HepG2 (cell line): ENCODE data around the gene COA7.

GRCh38 chr1:47986715-47987264 is 10.4 kb downstream of the TRABD2B start:
- RRBS, 2 experiments = 80 to 93% methylated on average over 2 of the region's 22 CpGs
CAGE:
- cytosol, long polyA minus RNA = no peak
- cytosol, long polyA plus RNA = no peak
- long polyA plus RNA = no peak
- nucleus, long polyA minus RNA = no peak
- nucleus, long polyA plus RNA = no peak

DNA sequence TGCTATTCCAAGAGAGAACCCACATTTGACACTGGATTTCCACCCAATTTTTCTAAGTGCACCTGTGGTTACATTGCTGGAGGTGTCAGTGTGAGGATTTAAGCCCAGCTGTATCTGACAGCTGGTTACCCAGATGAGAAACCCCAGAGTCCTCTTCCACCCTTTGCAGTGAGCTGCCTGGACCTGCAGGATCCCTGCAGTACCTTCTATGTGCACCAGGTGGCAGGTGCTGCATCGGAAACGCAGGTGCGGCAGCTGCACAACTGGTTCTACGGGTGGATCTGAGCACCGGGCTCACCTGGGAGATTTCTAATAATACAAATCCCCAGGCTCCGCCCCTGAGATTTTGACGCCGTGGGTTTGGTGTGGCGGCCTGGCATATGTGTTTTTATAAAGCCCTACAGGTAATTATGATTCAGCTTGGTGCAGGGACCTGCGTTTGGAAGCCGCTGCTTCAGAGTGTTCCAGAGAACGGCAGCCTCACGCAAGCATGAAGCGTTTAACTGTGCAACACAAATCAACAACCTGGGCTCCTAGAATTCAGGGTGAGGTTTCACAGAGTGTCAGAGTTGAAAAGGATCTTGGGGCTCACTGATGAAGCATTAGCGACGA is 96.6 kb upstream of the TRABD2B start:
- RRBS, 2 experiments = no CpG with 5 or more reads among the region's 16 CpGs
CAGE:
- cytosol, long polyA minus RNA = no peak
- cytosol, long polyA plus RNA = no peak
- long polyA plus RNA = no peak
- nucleus, long polyA minus RNA = no peak
- nucleus, long polyA plus RNA = no peak

- RRBS, 2 experiments = no CpG with 5 or more reads among the region's 8 CpGs
CAGE:
- cytosol, long polyA minus RNA = no peak
- cytosol, long polyA plus RNA = no peak
- long polyA plus RNA = no peak
- nucleus, long polyA minus RNA = no peak
- nucleus, long polyA plus RNA = no peak
Measured at GRCh38 chr1:48239308-48240032, 17.0 kb downstream of the SLC5A9 start.

DNA sequence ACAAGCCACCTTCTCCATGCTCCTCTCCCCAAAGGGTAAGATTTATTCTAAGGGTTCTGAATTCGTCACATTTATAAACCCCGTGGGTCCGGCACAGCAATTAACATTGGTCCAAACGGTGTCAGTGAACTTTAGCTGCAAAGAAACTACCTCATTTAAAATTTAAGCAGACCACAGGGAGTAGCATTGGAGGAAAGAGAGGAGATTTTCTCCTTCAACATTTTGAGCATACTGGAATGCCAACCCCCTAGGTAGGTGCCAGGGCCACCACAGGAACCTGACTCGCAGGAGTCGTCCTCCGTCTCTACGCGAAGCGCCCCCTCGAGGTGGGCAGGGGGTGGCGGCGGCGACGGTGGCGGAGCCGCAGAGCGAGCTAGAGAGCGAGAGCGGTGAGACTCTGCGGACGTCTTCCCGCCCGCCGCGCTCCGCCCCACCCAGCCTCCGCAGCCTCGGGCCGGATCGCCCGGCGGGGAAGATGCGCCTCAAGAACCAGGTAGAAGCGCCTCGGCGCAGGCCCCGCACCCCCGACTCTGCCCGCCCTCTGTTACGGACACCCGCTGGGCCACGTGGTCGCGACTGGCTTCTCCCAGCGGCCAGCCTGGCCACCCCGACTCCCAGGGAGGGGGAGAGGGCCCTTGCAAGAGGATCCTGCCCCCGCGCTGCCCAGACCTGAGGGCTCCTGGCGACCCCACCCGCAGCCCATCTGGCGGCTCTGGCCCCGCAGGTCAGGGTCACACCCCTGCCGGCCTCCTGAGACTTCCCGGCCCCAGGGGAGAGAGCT is 24.1 kb upstream of the AGBL4 start:
- RRBS, 2 experiments = no CpG with 5 or more reads among the region's 55 CpGs
CAGE:
- cytosol, long polyA minus RNA = no peak
- cytosol, long polyA plus RNA = no peak
- long polyA plus RNA = no peak
- nucleus, long polyA minus RNA = no peak
- nucleus, long polyA plus RNA = no peak

GRCh38 chr1:50109342-50110121 is 812 bp downstream of the ELAVL4 start:
- RRBS, 2 experiments = no CpG with 5 or more reads among the region's 15 CpGs
CAGE:
- cytosol, long polyA minus RNA = no peak
- cytosol, long polyA plus RNA = no peak
- long polyA plus RNA = no peak
- nucleus, long polyA minus RNA = no peak
- nucleus, long polyA plus RNA = no peak

GRCh38 chr1:50333401-50333996 is 89.7 kb downstream of the DMRTA2 start:
- RRBS, 2 experiments = 2% methylated on average over 12 to 15 of the region's 44 CpGs
CAGE:
- cytosol, long polyA minus RNA = no peak
- cytosol, long polyA plus RNA = no peak
- long polyA plus RNA = no peak
- nucleus, long polyA minus RNA = no peak
- nucleus, long polyA plus RNA = no peak

DNA sequence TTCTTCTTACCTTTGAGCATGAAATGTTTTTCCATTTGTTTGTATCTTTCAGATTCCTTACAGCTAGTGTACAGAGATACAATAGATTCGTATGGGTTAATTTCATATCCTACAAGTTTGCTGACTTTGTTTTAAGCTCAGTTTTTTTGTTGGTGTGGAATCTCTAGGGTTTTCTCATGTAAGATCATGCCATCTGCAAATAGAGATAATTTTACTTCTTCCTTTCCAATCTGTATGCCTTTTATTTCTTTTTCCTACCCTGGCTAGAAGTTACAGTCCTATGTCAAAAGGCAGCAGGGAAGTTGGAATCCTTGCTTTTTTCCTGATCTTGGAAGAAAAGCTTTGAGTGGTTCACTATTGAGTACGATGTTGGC is 102.0 kb upstream of the DMRTA2 start:
- RRBS, 2 experiments = no CpG with 5 or more reads among the region's 2 CpGs
CAGE:
- cytosol, long polyA minus RNA = no peak
- cytosol, long polyA plus RNA = no peak
- long polyA plus RNA = no peak
- nucleus, long polyA minus RNA = no peak
- nucleus, long polyA plus RNA = no peak

DNA sequence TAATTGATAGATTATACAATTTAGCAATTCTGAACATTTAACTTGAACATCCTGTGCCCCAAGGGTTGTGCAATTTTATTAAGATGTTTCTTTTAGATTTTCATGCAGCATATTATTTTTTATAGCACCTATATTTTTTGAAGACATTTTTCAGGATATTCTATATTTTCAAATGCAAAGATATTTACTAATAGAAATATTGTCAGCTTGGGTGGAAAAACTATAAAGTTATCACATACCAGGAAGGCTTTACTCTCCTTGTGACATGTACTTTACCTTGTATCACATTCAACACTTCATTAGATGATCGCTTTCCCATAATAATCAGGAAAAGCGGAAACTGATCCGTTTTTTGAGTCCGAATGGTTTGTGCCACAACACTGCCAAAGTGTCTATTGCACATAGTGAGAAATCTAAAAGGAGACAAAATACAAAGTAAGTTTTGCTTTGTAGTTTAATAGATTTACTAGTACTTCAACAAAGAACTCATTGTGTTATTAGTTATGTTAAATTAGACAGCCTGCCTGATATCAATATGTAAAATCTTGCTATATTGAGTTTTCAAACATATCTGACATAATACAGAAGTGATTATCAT is 116.2 kb upstream of the DMRTA2 start:
- RRBS, 2 experiments = no CpG with 5 or more reads among the region's 4 CpGs
CAGE:
- cytosol, long polyA minus RNA = no peak
- cytosol, long polyA plus RNA = no peak
- long polyA plus RNA = no peak
- nucleus, long polyA minus RNA = no peak
- nucleus, long polyA plus RNA = no peak

DNA sequence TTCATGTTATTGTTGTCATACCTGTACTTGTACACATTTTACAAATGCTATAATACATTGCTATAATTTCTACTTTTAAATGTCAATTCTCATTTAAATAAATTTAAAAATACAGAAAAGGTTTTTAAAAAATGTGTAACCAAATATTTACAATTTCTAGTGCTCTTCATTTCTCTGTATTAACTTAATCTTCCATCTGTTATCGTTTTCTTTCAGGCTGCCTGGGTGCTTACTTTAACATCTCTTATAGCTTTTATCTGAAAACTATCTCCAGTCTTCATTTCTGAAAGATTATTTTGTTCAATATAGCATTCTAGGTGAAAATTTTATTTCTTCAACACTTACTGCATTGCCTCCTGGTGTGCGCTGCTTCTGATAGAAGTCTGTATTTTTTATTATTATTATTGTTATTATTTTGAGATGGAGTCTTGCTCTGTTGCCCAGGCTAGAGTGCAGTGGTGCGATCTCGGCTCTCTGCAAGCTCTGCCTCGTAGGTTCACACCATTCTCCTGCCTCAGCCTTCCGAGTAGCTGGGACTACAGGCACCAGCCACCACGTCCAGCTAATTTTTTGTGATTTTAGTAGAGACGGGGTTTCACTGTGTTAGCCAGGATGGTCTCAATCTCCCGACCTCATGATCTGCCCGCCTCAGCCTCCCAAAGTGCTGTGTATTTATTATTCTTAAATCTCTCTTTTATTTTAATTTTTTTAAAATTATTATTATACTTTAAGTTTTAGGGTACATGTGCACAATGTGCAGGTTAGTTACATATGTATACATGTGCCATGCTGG is 201.4 kb downstream of the FAF1 start:
- RRBS, 2 experiments = no CpG with 5 or more reads among the region's 10 CpGs
CAGE:
- cytosol, long polyA minus RNA = no peak
- cytosol, long polyA plus RNA = no peak
- long polyA plus RNA = no peak
- nucleus, long polyA minus RNA = no peak
- nucleus, long polyA plus RNA = no peak

DNA sequence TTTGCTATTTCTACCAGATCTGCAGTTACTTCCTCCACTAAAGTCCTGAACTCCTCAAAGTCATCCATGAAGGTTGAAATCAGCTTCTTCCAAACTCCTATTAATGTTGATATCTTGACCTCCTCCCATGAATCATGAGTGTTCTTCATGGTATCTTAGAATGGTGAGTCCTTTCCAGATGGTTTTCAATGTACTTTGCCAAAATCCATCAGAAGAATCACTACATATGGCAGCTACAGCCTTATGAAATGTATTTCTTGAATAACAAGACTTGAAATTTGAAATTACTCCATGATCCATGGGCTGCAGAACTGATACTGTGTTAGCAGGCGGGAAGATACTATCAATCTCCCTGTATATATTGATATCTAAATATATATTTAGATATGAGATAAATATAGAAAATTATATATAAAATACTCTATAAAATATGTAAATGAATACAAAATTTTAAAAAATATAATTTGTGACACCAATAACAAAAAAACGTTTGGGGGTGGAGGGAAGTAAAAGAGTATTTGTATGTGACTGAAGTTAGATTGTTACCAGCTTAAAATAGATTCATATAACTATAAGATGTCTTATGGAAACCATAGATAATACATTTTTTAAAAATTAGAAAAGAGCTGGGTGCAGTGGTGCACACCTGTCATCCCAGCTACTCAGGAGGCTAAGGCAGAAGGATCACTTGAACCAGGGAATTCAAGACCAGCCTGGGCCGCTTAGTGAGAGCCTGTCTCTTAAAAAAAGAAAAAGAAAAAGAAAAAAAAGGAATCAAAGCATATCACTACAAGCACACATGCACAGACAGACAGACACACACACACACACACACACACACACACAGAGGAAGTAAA is 180.7 kb downstream of the FAF1 start:
- RRBS, 2 experiments = no CpG with 5 or more reads among the region's 3 CpGs
CAGE:
- cytosol, long polyA minus RNA = no peak
- cytosol, long polyA plus RNA = no peak
- long polyA plus RNA = no peak
- nucleus, long polyA minus RNA = start-site peak on the minus strand centred at position 499 of the sequence, 295 bp wide, 18 reads
- nucleus, long polyA plus RNA = no peak

DNA sequence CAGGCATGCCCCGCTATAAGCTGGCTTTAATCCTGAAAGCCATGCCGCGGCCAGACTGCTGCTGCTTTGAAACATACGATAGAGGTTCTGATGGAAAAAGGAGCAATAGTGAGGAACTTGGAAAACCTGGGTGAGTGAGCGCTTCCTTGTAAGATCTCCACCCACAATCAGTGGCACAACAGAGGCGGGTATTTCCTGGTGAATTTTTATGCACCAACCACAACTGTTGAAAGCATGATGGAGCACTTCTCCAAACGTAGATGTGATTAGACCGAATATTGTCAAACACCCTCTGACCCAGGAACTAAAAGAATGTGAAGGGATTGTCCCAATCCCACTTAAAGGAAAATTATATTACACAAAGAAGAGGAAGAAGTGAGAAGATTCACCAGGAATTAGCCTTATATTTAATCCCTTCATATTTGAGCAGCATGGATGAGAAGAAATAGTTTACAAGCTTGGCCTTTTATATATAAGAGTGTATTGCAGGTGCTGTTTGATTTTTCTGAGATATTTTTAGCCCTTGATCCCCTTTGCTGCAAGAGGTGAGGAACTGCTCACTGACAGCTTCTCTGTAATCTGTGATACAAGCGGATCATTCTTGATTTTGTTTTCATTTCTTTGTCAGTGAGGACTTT is 113.5 kb downstream of the FAF1 start:
- RRBS, 2 experiments = no CpG with 5 or more reads among the region's 9 CpGs
CAGE:
- cytosol, long polyA minus RNA = no peak
- cytosol, long polyA plus RNA = no peak
- long polyA plus RNA = no peak
- nucleus, long polyA minus RNA = no peak
- nucleus, long polyA plus RNA = no peak

DNA sequence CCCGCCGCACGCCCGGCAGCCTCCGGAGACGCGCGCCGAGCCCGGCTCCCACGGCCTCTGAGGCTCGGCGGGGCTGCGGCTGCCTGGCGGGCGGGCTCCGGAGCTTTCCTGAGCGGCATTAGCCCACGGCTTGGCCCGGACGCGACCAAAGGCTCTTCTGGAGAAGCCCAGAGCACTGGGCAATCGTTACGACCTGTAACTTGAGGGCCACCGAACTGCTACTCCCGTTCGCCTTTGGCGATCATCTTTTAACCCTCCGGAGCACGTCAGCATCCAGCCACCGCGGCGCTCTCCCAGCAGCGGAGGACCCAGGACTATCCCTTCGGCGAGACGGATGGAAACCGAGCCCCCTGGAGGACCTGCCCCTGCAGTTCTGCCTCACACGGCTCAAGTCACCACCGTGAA is 553 bp upstream of the CDKN2C start:
- RRBS, 2 experiments = under 1 to 2% methylated on average over 15 to 19 of the region's 40 CpGs
CAGE:
- cytosol, long polyA minus RNA = no peak
- cytosol, long polyA plus RNA = no peak
- long polyA plus RNA = no peak
- nucleus, long polyA minus RNA = no peak
- nucleus, long polyA plus RNA = no peak

DNA sequence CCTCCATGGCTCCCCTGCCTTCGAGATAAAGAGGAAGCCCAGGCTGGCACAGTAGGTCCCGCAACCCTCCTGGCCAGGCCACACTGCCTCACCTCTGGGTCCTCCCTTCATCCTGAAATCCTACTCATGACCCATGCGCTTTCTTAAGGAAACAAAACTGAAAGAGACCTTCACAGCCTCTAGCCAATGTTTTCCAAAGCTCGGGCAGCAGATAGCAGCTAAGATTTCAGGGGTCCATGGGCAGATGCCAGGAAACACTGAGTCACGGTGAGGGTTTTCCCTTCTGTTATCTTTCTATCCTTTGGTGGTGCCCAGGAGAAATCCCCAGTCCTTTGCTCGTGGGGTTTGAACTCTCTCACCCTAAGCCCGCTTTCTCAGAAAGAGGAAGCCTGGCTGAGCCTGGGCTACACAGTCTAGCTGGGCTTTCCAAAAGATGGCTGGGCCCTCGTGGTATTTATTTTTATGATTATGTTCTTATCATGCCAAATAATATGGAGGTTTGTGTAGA is 26.6 kb downstream of the TTC39A start:
- RRBS, 2 experiments = no CpG with 5 or more reads among the region's 8 CpGs
CAGE:
- cytosol, long polyA minus RNA = no peak
- cytosol, long polyA plus RNA = no peak
- long polyA plus RNA = no peak
- nucleus, long polyA minus RNA = no peak
- nucleus, long polyA plus RNA = no peak

GRCh38 chr1:51621644-51622198 is 4.8 kb downstream of the OSBPL9 start:
- RRBS, 2 experiments = no CpG with 5 or more reads among the region's 1 CpG
CAGE:
- cytosol, long polyA minus RNA = no peak
- cytosol, long polyA plus RNA = no peak
- long polyA plus RNA = no peak
- nucleus, long polyA minus RNA = start-site peak on the plus strand at chr1:51621930-51622129, 12 reads
- nucleus, long polyA plus RNA = no peak

DNA sequence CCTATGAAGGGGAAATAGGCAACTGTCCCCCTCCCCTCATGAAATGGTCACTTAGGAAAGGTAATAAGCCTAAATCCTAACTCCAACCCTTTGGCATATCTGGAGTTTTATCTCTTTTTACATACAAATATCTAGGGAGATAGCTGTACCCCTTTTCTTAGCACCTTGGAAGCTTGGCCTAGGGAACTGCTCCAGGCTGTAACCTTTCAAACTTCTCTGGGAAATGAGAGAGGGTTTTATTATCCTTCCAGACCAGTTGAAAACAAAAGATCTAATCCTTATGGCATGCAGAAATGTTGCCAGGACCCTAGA is 25.6 kb downstream of the OSBPL9 start:
CAGE:
- cytosol, long polyA minus RNA = no peak
- cytosol, long polyA plus RNA = no peak
- long polyA plus RNA = no peak
- nucleus, long polyA minus RNA = no peak
- nucleus, long polyA plus RNA = no peak

GRCh38 chr1:51672670-51673489 is 56.0 kb downstream of the OSBPL9 start:
- RRBS, 2 experiments = no CpG with 5 or more reads among the region's 2 CpGs
CAGE:
- cytosol, long polyA minus RNA = no peak
- cytosol, long polyA plus RNA = no peak
- long polyA plus RNA = no peak
- nucleus, long polyA minus RNA = no peak
- nucleus, long polyA plus RNA = no peak

GRCh38 chr1:51969348-51969823 is 21.1 kb downstream of the RAB3B start:
- RRBS, 2 experiments = no CpG with 5 or more reads among the region's 7 CpGs
CAGE:
- cytosol, long polyA minus RNA = no peak
- cytosol, long polyA plus RNA = no peak
- long polyA plus RNA = no peak
- nucleus, long polyA minus RNA = no peak
- nucleus, long polyA plus RNA = no peak

- RRBS, 2 experiments = no CpG with 5 or more reads among the region's 3 CpGs
CAGE:
- cytosol, long polyA minus RNA = no peak
- cytosol, long polyA plus RNA = no peak
- long polyA plus RNA = no peak
- nucleus, long polyA minus RNA = no peak
- nucleus, long polyA plus RNA = no peak
Measured at GRCh38 chr1:52005619-52005958, 15.1 kb upstream of the RAB3B start.

DNA sequence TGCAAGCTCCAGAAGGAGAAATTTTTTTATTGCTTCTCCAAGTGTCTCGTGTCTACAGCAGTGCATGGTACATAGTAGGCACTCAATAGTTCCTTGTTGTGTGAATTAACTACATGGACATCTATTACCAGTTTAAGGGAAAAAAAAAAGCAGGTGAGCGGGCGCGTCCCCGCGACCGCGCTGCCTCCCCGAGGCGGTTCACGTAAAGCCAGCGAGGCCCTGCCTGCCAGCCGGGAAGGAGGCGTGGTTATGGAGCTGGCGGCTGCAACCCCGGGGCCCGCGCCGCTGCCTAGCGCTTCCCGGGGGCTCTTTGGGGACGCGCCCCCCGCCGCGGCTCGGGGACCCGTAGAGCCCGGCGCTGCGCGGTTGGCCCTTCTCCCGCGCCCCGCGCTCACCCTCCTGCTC is 2.3 kb upstream of the CC2D1B start:
- RRBS, 2 experiments = under 1% methylated on average over 6 to 9 of the region's 36 CpGs
CAGE:
- cytosol, long polyA minus RNA = no peak
- cytosol, long polyA plus RNA = no peak
- long polyA plus RNA = no peak
- nucleus, long polyA minus RNA = no peak
- nucleus, long polyA plus RNA = no peak

DNA sequence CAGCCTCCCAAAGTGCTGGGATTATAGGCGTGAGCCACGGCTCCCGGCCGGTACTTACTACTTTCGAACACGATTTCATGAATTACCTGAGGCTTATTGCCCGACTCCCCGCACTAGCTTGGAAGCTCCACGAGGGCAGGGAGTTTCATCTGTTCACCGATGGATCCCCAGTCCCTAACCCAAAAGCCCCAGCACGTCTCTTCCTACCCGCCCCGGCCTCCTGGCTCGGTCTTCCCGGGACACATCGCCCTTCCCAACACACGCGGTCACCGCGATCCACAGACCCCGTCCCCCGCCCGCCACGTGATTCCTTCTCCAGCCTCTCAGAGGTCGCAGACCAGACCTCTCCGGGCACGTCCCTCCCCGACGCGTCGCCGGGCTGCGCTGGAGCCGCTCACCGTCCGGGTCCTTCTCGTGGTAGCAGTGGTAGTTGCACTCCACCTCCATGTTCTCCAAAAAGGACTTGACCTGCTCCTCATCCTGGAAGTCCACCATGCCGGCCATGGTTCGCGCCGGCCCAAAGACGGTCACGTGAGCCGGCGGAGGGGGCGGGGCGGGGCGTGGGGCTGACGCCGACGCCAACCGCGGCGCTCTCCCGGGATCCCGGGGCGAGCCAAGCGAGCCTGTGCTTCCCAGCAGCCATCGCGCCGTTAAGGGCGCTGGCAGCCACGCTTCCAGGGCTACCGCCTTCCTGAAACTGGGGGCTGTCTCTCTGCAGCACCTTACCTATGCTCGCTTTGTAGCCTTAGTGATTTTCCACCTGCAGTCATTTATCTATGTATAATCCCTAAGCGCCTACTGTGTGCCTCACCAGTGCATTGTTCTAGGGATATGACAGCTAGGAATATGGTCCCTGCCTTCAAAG is at the start of gene COA7:
Gene COA7 (minus strand): TSS at position 525 of the 865 bp plus-strand sequence.
- RRBS, 2 experiments = 2 to 4% methylated on average over 15 to 21 of the region's 66 CpGs
CAGE:
- cytosol, long polyA minus RNA = start-site peak on the minus strand centred at position 506 of the sequence, 7 bp wide, 26 reads
- cytosol, long polyA plus RNA = start-site peak on the minus strand centred at position 261 of the sequence, 68 bp wide, 39 and 42 reads in 2 replicates; start-site peak on the minus strand centred at position 507 of the sequence, 25 bp wide, 212 and 79 reads in 2 replicates
- long polyA plus RNA = start-site peak on the minus strand centred at position 252 of the sequence, 86 bp wide, 16 and 24 reads in 2 replicates; start-site peak on the minus strand centred at position 520 of the sequence, 23 bp wide, 52 and 232 reads in 2 replicates
- nucleus, long polyA minus RNA = no peak
- nucleus, long polyA plus RNA = start-site peak on the minus strand centred at position 511 of the sequence, 17 bp wide, 41 and 185 reads in 2 replicates